Right ventricle myocardium (tissue), 1 donor: ENCODE results near the gene DET1.

GRCh38 chr15:85088973-85089752, 107.5 kb downstream of the PDE8A start:
- PRO-cap, 2 experiments, result no peak in any of the 2 experiments

DNA sequence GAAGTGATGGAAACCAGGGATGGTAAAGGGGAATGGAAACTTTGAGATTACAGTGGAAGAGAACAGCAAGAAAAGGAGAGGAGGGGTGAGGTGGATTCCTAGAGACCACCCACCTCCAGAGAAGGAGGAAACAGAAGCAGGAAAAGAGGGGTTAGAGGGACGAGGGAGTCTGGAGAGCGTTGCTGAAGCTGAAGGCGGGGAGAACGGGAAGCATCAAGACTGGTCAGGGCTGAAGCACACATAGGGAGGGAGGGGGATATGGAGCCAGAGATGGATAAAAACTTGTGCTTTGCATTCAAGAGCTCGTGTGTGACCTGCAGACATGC, 120.4 kb downstream of the PDE8A start:
- PRO-cap, 2 experiments, result no peak in any of the 2 experiments

DNA sequence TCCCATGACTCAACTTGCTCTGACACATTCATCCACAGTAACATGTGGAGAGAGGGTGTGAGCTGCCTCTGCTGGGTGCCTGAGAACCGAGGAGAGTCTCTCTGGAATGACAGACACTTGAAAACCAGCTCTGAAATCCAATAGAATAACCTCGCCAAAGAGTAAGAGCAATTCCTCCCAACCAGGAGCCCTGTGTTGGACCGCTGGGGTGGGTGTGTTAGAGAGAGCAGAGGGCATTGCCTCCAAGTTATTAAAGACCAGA, 35.8 kb upstream of the AKAP13 start:
- PRO-cap, 2 experiments, result no peak in any of the 2 experiments

DNA sequence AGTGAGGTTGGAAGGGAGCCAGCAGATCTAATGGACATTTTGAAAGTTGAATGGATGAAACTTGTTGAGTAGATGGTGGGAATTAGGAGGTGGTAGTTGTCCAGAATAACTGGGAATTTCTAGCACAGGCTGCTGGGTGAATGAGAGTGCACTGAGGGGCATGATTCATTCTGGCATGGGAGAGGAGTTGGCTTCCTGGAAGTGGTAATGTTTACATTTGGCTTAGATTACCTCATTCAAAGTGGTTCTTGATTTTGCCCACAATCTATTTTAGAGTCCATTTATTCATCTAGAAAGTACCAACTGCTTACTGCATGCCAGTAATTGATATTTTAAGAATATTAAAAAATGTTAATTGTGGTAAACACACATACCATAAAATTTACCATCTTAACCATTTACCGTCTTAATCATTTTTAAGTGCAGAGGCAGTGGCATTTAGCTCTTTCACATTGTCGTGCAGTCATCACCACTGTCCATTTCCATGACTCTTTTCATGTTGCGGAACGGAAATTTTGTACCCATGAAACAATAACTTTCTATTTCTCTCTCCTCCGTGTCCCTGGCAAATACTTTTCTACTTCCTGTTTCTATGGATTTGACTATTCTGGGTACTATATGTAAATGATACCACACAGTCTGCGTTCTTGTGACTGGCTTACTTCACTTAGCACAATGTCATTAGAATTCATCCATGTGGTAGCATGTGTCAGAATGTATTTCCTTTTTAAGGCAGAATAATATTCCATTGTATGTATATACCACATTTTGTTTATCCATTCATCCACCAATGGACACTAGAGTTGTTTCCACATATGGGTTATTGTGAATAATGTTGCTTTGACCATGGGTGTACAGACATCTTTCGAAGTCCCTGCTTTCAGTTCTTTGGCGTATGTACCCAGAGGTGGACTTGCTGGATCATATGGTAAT, 27.8 kb downstream of the AKAP13 start:
- PRO-cap, 2 experiments, result no peak in any of the 2 experiments

- PRO-cap, 2 experiments, result no peak in any of the 2 experiments
These were observed 32.5 kb downstream of the AKAP13 start for GRCh38 chr15:85412667-85413454.

DNA sequence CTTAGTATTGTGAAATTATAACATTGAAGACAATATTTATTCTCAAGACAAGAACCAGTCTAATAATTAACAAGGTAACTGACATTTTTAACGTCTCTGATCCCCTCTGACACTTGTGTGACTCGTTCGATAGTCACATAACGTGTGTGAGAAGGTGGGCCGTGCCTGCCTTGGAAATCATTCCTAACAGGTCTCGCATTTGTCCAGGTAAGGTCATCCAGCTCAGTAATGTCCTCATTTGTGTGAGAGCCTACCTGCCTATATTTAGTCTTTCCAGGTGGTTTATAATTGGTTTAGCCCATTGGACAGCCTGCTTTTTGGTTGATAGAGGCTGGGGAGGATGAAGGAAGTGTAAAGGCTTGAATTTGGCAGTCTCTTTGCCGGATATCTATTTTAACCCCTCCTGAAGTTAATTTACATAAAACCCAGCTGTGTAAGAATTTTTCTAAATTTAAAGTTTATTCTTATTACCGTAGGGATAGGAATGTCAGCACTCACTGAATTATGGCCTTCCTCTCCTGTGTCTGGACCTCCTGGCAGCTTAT, 94.5 kb downstream of the AKAP13 start:
- PRO-cap, 2 experiments, result no peak in any of the 2 experiments

DNA sequence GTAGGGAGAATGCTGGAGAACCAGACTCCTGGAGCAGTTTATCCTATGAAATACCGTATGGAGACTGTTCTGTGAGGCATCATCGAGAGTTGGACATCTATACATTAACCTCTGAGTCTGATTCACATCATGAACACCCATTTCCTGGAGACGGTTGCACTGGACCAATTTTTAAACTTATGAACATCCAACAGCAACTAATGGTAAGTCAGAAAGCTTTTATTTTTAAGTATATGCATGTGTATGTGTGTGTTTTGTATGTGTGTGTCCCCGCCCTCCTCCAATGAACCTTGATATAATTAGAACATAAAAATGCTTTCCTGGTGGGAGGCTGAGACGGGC, 194.7 kb downstream of the AKAP13 start:
- PRO-cap, 2 experiments, result no peak in any of the 2 experiments

DNA sequence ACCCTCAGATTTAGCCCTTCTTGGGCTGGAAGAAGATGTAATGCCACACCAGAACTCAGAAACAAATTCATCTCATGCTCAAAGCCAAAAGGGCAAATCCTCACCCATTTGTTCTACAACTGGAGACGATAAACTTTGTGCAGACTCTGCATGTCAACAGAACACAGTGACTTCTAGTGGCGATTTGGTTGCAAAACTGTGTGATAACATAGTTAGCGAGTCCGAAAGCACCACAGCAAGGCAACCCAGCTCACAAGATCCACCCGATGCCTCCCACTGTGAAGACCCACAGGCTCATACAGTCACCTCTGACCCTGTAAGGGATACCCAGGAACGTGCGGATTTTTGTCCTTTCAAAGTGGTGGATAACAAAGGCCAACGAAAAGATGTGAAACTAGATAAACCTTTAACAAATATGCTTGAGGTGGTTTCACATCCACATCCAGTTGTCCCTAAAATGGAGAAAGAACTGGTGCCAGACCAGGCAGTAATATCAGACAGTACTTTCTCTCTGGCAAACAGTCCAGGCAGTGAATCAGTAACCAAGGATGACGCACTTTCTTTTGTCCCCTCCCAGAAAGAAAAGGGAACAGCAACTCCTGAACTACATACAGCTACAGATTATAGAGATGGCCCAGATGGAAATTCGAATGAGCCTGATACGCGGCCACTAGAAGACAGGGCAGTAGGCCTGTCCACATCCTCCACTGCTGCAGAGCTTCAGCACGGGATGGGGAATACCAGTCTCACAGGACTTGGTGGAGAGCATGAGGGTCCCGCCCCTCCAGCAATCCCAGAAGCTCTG, 199.7 kb downstream of the AKAP13 start:
- PRO-cap, 2 experiments, result peak in 2 of 2 experiments; most common plus-strand start position 637 of the sequence (in 2); most common minus-strand start position 463 of the sequence (in 1)

- PRO-cap, 2 experiments, result no peak in any of the 2 experiments
These were observed 198.4 kb downstream of the KLHL25 start for GRCh38 chr15:85596189-85596936.

- PRO-cap, 2 experiments, result no peak in any of the 2 experiments
These were observed 103.2 kb downstream of the KLHL25 start for GRCh38 chr15:85691138-85692356.

- PRO-cap, 2 experiments, result no peak in any of the 2 experiments
These were observed 70.6 kb downstream of the KLHL25 start for GRCh38 chr15:85723839-85724831.

DNA sequence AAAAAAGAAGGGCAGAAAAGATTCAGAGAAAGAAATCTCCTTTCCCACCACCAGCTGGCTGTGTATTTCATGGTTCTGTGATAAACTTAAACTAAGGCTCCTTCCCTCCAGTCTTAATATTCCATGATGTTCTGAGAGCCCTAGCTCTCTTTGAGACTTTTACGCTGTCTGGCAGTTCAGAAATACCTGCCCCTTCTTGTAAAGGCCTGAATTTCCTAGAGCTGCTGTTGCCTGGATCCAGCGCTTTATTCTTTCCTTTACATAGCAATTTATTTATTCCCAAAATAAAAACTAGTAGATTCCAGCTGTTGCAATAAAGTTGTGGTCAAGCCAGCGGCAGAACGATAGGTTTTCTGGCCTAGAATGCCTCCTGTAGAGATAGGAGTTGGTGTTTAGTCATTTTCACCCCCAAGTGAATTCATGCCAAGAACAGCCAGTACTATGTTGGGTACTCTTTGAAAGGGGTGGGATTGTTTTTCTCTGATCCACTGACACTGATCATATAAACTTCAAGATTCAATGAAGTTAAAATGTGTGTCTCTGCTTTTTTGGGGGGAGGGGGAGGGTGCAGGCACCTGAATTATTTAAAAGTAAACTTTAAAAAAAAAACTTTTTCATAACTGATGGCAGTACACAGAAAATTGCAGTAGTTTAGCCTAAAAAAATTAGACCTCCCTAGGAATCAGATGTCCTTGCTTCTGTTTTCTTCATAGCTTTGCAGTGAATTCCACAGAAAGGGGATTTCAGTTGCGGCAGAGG, 69.7 kb downstream of the KLHL25 start:
- PRO-cap, 2 experiments, result no peak in any of the 2 experiments

GRCh38 chr15:85778231-85778967, 16.3 kb downstream of the KLHL25 start:
- PRO-cap, 2 experiments, result no peak in any of the 2 experiments

GRCh38 chr15:86316736-86317423, 237.2 kb downstream of the AGBL1 start:
- PRO-cap, 2 experiments, result no peak in any of the 2 experiments

DNA sequence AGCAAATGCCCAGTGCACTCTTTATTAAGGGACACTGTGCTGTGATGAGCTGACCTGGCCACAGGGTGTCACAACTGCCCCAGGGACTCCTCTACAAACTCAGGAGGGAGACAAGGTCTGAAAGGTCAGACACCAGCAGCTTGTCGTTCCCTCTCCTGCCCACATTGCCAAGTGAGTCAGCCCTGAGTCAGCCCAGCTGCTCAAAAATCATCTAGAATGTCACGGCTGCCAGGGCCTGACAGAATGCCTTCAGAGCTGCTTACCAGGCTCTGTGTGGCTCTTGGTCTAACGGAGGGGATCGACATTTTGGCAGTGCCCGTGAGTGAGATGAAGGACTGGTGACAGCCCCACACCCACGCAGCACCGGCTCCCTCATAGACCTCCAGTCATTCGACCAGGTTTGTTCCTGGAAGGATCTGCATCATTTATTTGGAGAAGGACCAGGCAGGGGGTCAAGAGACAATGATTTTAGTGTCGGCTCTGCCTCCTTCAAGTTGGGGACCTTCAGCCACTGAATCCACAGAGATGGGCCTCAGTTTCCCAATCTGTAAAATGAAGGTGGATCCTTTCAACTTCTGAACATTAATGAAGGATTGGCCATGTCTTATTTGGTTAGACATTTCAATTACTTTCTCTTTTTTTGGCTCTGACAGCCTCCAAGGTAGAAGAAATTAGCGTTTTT, 545.2 kb downstream of the AGBL1 start:
- PRO-cap, 2 experiments, result no peak in any of the 2 experiments

DNA sequence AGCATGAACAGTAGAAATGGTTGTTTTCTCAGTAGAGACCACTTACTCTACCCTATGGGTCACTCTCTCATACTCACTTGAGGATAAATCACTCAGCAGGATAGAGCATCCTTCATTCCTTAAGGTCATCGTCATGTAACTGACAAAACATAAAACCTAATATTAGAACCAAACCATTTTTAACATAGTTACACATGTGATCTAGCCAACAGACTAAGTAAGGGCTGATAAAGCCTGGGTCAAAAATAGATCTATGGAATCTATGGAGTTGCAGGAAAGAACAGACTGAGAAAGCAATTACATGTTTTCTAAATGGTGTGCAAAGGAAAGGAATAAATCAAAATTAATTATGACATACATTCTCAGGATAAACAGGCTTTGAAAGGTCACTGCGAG, 769.0 kb downstream of the NTRK3 start:
- PRO-cap, 2 experiments, result peak in 2 of 2 experiments; most common plus-strand start position 242 of the sequence (in 2)

GRCh38 chr15:88246525-88247274, 9.8 kb downstream of the NTRK3 start:
- PRO-cap, 2 experiments, result no peak in any of the 2 experiments

DNA sequence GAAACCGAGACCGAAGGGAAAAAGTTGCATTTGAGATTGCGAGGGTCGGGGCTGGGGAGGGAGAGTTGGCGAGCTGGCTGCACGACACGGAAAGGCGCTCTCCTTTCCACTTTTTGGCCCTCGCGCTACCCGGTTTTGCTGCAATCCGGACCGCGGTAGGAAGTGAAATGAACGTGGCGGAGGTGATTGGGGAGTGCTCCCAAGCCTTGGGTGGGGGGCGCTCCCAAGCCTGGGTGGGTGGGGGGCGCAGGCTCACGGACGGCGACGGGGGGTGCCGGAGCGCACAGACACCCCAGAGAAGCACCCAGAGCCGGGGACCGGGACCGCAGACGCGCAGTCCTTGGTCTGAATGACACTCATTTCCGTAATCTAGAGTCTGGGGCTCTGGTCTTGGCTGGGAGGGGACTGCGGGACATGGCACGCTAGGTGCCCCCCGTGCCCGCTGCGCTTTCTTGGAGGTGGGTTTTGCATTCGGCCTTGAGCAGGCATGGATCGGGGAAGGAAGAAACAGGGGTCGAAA, 582 bp upstream of the NTRK3 start:
- PRO-cap, 2 experiments, result peak in 1 of 2 experiments; most common minus-strand start position 343 of the sequence (in 1)

- PRO-cap, 2 experiments, result peak in 2 of 2 experiments; most common plus-strand start chr15:88546391 (in 1); most common minus-strand start chr15:88546336 (in 2)
These were observed at the start of gene DET1 for GRCh38 chr15:88546181-88547116. Gene DET1 (minus strand): TSS chr15:88546681.

- PRO-cap, 2 experiments, result no peak in any of the 2 experiments
These were observed 82.1 kb downstream of the ISG20 start for GRCh38 chr15:88720929-88721284.